Mesenteric fat pad (tissue), 1 donor: Measurements from ENCODE around the genes VPS50 and PON1.

GRCh38 chr7:92610243-92610911 is 20.2 kb upstream of the FAM133B start:
- PRO-cap: no peak

- PRO-cap: no peak
Measured at GRCh38 chr7:92808002-92808879, 28.1 kb downstream of the CDK6 start.

DNA sequence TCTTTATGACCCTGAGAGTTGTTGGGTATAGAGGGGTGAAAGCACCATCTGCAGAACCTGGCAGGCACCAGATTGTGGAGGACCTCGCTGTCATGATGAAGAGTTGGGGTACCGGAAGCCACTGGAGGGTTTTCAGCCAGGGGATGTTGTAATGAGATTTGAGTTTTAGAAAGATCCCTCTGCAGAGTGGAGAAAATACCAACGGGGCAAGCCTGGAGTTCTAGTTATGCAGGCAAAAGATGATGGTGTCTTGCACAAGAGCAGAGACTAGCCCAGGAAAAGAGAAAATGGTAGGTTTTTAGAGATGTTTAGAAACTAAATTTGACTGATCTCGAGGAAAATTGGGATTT is 34.4 kb upstream of the CDK6 start:
- PRO-cap: no peak

DNA sequence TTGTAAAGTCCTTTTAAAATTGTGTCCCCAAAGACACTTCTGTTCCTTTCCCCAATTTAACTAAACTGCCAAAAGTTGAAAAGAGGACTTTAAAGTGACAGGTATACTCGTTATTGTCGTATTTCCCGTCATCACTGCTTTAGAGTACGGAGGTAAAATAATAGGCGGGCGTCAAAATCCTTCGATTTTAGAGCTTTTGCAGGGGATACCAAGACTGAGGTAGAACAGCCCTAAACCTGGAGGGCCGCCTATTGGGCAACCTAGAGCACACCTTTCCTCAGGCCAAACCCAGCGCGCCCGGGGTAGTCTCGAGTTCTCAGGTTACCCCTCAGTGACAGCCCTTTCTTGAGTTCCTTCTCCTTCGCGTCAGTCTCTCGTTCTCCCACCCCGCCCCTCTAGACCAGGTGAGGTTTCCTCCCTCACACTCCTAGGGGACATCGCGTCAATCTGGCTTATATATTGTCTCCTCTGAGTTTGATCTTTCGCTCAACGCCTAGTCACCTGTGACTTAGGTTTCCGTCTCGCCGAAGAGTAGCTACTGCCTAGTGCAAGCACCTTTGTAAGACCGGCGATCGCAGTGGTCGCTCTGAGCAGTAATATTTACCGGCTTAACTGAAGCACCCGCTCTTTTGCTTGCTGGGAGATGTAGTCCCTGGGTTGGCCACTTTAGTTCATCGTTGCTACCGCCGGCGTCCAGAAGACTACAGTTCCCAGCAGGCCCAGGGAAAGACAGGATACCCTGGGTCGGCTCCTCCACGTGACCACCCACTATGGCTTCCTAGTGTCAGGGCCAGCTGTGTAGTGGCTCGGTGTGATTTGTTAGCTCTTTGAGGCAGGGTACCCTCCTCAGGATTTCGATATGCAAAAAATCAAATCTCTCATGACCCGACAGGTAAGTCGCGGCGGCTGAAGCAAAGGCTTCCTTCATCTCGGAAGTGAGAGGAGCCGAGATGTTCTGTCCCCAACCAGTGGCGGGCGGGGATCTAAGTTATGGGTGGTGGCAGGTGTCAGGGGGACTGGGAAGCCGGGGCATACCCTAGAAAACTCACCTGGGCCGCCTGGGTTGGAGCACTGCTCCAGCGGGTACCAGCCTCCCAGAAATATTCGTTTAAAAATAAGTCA is at the start of gene VPS50:
TSS of gene VPS50 (plus strand) at position 758 of the 1,122 bp plus-strand sequence.
- PRO-cap: no peak

DNA sequence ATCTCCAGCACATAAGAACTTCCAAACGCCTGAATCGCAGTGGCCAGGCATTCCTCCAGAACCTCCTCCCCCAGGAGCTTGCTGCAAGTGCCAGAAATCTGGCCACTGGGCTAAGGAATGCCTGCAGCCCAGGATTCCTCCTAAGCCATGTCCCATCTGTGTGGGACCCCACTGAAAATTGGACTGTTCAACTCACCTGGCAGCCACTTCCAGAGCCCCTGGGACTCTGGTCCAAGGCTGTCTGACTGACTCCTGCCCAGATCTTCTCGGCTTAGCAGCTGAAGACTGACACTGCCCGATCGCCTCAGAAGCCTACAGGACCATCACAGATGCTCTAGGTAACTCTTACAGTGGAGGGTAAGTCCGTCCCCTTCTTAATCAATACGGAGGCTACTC is 67.5 kb upstream of the CALCR start:
- PRO-cap: no peak

- PRO-cap: no peak
Measured at GRCh38 chr7:94004602-94005007, 450 bp upstream of the BET1 start.

- PRO-cap: no peak
Measured at GRCh38 chr7:94395133-94395834, 589 bp downstream of the COL1A2 start.

DNA sequence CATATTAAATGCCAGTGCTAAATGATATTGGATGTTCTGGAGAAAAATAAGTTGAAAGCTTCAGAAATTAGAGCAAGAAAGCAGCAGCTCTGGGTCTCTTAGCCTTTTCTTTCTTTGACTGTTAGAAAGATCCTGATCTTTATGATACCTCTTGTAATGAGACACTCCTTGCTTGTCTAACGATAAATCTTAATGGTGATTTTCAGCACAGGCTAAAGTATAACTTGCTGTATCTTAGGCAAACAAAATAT is 4.5 kb downstream of the CASD1 start:
- PRO-cap: no peak

GRCh38 chr7:95027226-95027618 is 119.8 kb downstream of the PPP1R9A start:
- PRO-cap: no peak

GRCh38 chr7:95071352-95071779 is 164.0 kb downstream of the PPP1R9A start:
- PRO-cap: no peak

DNA sequence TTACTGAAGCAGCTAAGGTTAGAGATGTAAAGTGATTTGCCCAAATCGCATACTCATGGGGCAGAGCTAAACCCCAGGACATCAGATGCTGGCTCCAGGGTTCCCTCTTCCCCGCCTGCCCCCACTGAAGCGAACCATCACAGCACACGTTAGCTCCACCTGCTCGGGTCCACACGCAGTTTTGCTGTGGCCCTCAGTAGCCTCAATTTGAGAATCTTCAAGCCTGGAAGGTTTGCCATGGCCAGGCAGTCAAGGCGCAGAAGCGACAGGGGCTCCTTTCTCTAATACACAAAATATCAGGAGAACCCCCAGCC is 619 bp downstream of the PON1 start:
- PRO-cap: no peak

DNA sequence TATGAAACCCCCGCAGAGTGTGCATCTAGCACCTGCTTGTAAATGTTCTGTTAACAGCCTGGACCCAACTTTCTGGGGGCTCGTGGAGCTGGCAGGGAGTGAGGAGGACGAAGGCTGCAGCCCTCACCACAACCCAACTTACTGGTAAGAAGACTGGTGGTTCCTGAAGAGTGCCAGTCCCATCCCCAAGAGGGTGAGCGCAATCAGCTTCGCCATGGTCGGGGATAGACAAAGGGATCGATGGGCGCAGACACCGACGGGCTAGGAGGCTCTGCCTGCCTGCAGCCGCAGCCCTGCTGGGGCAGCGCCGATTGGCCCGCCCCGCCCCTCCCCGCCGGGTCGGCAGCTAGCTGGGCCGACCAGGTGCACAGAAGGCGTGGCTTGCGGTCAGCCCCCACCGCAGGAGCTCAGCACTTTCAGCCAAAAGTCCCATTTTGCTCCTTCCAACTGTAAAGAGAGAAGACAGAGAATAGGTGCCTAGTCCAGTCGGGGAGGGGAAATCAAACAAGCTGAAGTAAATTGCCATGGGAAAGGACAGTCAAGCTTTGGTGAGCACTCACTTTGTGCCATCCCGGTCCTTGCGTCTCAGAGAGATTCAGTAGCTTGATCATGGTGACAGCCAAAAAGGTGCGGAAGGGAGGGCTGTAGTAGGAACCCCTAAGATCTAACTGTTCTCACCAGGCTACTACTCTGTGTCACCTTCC is at the start of gene PON1:
TSS of gene PON1 (minus strand) at position 273 of the 704 bp plus-strand sequence.
- PRO-cap: no peak

GRCh38 chr7:95395361-95396060 is 664 bp downstream of the PON3 start:
- PRO-cap: no peak

DNA sequence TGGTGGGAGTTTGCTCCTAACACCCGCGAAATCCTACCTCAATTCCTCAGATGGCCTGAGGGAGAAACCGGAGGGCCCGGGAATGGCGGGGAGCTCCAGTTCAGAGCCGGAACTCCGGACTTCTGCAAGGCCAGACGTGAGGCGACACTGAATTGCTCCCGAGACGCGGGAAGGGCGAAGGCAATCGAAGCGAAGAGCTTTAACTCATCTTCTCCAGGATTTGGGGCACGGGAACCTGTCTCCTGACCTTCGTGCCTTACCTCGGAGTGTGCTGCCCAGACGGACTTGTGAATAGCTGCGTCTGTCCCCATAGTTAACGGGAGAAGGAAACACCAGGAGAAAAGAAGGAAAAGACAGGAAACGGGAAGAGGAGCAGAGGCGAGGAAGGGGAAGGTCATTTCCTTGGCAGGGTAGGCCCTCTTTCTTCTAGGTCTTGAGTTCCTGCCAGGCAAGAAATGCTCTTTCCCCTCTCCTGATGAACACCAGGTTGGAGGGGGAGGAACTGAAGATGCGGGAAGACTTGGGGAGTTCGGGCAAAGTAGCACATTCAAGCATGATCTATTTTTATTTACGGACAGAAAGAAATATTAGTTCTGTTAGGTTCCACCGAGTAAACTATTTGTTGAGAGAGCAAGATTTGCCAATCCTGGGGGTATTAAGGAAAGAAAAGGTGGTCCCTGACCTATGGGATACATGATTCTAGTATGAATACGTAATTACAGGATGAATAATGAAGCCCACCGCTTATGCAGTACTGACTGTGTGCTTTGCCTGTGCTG is 633 bp upstream of the PON3 start:
- PRO-cap: no peak

- PRO-cap: no peak
Measured at GRCh38 chr7:95558953-95559363, 37.4 kb downstream of the PDK4 start.

GRCh38 chr7:95588257-95588797 is 8.0 kb downstream of the PDK4 start:
- PRO-cap: no peak

GRCh38 chr7:95917094-95917471 is 144.7 kb downstream of the DYNC1I1 start:
- PRO-cap: no peak

GRCh38 chr7:96075914-96076666 is 245.8 kb downstream of the SLC25A13 start:
- PRO-cap: no peak

DNA sequence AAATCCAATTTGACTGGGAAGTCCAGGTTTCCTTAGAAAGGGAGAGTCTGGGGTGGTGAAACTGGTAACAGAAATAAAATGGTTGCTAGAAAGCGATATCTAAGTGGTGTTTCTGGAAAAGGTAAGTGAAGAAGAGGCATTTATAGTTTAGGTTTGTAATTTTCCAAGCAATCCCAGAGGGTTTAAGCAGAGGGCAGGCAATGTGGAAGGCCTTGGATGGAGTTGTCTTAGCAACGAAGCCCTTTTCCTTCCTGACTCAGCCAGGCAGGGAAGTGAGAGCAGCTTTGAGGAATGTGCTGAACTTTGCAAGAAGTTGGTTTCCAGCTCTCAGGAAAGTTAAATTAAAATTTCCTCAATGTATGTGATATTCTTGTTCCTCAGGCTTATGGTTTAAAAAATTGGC is 66.7 kb upstream of the SLC25A13 start:
- PRO-cap: no peak

- PRO-cap: no peak
Measured at GRCh38 chr7:96401245-96401679, 79.4 kb upstream of the SLC25A13 start.